Epithelial cell of alveolus of lung (primary cell): ENCODE measurements around a stretch of chr6.

- RAMPAGE, long total RNA = no peak
- RRBS = no CpG with 5 or more reads among the region's 4 CpGs
Measured at GRCh38 chr6:53766075-53766713, 28.6 kb upstream of the LRRC1 start.

DNA sequence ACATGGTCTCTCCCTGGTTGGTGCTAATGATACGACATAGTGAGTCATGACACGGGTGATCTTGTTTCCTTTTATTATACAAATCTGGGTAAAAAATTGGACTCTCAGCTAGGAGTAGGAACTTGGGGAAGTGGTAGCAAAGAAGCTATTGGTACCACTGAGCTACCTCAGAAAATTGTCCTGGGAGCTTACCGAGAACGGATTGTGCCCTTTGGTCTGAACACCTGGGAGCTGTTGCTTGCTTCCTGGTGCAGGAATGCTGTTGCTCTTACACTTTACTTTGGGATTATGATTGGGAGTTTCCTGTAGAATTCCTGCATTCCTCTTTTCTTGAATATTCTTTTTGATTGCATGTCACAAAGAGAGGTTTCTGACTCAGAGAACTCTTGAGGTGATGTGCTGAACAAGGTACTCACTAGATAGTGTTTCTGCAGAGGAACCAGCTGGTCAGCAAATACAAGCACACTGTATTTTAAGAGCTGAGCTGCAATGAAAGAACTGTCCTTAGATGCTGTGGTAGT, 34.8 kb downstream of the LRRC1 start:
- RAMPAGE, long total RNA = no peak
- RRBS = no CpG with 5 or more reads among the region's 4 CpGs

DNA sequence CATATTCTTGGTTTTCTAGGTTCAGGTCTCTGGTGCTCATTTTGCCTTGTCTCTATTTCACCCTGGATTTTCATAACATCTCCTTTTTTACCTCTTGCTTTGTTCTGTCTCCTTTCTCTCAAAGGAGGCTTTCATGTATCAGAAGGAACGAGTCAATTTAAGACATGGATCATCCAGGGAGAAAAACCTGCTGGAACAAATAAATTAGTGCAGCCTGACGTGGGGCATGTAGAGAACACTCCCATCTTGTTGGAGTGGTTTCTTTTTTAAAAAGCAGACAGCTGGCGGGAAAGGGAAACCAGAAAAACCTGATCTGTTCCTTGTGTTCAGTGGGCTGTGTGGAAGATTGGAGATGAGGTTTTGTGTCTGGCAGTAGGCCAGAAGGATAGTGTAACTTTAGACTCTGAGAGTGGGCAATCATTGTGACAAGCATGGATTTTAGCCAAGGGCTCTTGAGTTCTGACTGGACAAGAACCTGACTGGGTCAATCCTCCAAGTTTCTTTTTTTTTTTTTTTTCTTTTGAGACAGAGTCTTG, 132.3 kb downstream of the LRRC1 start:
- RAMPAGE, long total RNA = no peak
- RRBS = no CpG with 5 or more reads among the region's 3 CpGs

DNA sequence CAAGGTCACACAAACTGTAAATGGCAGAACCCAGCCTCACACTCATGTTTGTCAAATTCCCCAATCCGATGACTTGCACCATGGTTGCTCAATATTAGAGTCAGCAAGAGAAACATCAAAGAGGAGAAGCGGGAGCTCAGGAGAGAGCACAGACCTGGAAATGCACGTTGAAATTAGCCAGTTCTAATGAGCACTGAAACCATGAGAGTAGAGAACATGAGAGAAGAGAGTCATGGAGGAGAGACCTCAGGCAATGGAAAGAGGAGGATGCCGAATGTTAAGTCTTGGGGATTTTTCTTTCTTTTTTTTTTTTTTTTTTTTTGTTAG, 13.4 kb upstream of the MLIP start:
- RAMPAGE, long total RNA = no peak
- RRBS = no CpG with 5 or more reads among the region's 4 CpGs

DNA sequence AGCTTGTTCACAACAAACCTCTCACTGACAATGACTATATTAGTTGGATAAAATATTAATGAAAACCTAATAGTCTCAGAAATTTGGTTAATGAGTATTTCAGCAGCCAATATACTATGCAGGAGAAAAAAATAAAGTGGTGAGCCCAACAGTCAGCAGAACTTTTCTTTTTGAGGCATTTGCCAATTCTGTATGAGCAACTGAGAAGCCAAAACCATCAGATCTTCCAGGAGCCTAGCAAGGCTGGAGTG, 6.3 kb downstream of the HMGCLL1 start:
- RAMPAGE, long total RNA = no peak

GRCh38 chr6:55874290-55875250, 820 bp downstream of the BMP5 start:
- RAMPAGE, long total RNA = no peak
- RRBS = no CpG with 5 or more reads among the region's 11 CpGs

DNA sequence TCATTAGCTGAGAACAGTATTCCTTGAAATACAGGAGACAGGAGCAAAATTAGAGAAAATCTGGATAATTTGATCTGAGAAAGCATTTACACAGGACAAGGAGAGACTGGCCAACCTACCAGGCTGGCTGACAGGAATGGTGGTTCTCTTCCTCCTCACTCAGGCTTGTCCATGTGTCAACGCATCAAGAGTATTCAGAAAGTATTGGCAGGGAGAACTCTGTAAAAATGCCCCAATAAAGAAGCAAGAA, 124.8 kb upstream of the COL21A1 start:
- RAMPAGE, long total RNA = no peak
- RRBS = no CpG with 5 or more reads among the region's 1 CpG

DNA sequence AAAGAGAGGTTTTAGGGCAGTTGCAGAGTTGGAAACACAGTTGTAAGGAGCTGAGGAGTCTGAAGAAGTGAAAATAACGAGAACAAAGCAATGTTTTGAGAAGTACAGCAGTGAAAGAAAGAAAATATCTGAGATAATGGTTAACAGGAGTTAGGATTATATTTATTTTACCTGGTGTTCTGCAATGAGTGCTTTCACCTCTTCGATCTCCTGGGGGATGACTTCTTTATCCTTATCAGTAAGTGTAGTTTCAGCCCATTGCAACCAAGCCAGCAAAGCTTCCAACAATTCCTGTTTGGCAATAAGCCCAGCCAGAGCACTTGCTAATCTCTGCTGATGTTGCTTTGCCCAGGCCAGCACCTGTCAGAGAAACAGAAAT, 228.6 kb upstream of the COL21A1 start:
- RAMPAGE, long total RNA = no peak
- RRBS = no CpG with 5 or more reads among the region's 2 CpGs

- RAMPAGE, long total RNA = no peak
- RRBS = no CpG with 5 or more reads among the region's 6 CpGs
Measured at GRCh38 chr6:56492697-56493330, 245.4 kb upstream of the COL21A1 start.

- RAMPAGE, long total RNA = no peak
- RRBS = no CpG with 5 or more reads among the region's 1 CpG
Measured at GRCh38 chr6:56539283-56539611, 291.9 kb upstream of the COL21A1 start.

DNA sequence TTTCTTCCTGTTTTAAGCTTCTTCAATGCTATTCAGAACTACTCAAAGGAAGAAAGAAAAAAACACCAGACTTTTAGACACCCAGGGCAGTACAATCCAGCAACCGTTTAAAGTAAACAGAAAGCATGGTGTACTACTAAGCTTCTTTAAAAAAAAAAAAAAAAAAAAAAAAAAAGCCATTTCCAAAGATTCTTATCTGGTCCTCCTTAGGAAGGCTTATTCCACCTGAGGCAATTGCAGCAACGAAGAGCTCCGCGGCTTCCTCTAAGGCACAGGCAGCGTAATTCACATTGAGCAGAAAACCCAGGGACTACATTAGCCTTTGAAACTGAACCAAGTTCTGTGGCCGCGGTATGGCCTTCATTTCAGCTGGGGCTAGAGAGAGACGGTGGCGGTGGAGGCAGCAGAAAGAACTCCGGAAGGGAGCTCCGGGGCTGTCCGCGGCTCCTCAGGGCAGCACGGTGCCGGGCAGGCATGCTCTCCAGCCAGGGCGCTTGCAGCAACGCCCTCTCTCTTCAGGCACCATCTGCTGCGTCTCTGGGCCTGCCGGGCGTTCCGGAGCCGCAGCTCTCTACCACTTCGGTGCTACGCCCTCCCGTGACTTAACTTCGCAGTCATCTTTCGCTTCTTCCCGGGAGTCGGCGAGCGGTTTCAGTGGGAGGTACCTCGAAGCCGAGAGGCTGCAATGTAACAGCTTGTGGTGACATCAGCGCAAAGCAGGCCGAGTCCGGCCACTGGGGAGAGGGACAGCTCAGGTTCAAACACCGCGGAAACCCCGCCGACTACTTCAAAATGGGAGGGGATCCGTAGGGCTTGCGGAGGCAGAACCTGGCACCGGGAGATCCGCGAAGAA, 295.1 kb upstream of the COL21A1 start:
- RAMPAGE, long total RNA = no peak
- RRBS = under 1% methylated on average over 21 of the region's 45 CpGs

DNA sequence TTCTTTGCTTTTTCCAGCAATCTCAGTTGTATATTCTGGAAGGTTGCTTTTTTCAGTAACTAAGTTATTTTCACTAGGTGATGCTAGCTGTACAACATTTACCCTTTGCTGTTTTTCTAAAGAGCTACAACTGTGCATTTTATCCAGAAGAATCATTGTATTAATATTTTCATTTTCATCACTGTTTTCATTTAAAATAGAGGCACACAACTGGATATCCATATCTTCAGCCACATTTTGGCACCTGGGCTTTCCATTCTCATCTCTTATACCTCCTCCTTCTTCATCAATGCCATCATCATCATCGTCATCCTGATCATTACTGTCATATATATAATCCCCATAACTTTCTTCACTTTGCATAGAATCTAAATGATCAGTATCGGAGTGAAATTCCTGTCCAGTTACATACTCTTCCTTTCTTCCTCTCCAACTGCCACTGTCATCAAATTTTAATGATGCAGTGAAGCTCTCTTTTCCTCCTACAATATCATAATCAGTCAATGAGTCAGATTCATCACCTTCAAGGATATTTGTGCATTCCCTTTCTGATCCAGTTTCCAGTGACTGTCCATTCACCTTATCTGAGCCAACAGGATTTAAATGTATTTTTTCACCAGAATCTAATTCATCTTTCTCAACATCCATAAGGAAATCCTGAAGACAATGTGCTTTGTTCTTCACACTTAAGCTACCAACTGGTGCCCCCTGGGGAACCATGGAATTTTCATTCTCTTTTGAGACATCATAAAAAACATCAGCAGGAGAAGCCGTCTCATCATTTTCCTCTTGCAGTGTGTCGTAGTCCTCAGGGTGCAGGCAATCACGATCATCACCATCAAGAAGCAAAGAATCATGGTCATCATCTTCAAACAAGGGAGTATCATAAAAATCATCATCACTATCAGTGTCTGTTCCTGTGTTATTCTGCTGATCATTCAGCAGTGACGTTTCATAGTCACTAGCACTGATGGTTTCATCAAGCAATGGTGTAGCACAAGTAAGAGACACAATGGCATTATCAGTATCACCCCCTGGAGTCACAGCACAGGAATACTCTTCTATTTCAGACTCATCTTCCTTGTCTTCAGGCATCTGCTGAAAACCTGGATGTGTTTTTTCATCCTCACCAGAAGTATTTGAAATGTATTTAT, 348.3 kb downstream of the DST start:
- RAMPAGE, long total RNA = no peak
- RRBS = no CpG with 5 or more reads among the region's 6 CpGs

GRCh38 chr6:56660218-56661035, 294.2 kb downstream of the DST start:
- RAMPAGE, long total RNA = no peak
- RRBS = no CpG with 5 or more reads among the region's 3 CpGs

DNA sequence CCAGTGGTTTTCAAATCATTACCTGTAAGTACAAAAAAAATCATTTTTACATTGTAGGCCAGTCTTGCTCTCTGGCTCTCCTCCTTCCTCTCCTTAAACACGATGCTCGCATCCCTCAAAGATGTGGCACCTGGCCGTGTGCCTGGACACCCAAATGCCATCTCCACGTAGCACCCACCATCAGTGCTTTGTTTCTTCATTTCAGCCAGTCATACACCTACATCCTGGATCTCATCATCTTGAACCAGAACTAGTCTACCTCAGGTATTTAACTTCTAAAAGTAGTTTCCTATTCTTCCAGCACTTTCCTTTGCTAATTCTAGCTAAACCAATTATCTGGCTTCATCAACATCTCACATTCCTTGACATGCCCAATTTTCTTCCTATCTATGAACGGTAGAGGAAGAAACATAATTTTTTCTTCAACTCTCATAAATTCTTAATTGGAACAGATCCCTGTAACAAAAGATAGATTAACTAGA, 276.6 kb downstream of the DST start:
- RAMPAGE, long total RNA = no peak
- RRBS = no CpG with 5 or more reads among the region's 5 CpGs

- RAMPAGE, long total RNA = no peak
- RRBS = no CpG with 5 or more reads among the region's 11 CpGs
Measured at GRCh38 chr6:56684876-56685771, 269.5 kb downstream of the DST start.

- RAMPAGE, long total RNA = no peak
- RRBS = no CpG with 5 or more reads among the region's 7 CpGs
Measured at GRCh38 chr6:56742031-56742711, 212.5 kb downstream of the DST start.

DNA sequence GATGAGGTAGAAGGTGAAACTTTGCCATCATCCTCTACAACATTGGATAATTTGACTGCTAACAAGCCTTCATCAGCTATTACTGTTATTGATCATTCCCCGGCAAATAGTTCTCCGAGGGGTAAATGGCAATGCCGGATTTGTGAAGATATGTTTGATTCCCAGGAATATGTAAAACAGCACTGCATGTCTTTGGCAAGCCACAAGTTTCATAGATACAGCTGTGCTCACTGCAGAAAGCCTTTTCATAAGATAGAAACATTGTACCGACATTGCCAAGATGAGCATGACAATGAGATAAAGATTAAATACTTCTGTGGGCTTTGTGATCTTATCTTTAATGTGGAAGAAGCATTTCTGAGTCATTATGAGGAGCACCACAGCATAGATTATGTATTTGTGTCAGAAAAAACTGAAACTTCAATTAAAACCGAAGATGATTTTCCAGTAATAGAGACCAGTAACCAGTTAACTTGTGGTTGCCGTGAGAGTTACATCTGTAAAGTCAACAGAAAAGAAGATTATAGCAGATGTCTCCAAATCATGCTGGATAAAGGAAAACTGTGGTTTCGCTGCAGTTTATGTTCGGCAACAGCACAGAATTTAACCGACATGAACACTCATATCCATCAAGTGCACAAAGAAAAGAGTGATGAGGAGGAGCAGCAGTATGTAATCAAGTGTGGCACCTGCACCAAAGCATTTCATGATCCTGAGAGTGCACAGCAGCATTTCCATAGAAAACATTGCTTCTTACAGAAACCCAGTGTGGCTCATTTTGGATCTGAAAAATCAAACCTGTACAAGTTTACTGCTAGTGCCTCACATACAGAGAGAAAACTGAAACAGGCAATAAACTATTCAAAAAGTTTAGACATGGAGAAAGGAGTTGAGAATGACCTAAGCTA, 24.1 kb upstream of the BAG2 start:
- RAMPAGE, long total RNA = no peak
- RRBS = no CpG with 5 or more reads among the region's 9 CpGs

DNA sequence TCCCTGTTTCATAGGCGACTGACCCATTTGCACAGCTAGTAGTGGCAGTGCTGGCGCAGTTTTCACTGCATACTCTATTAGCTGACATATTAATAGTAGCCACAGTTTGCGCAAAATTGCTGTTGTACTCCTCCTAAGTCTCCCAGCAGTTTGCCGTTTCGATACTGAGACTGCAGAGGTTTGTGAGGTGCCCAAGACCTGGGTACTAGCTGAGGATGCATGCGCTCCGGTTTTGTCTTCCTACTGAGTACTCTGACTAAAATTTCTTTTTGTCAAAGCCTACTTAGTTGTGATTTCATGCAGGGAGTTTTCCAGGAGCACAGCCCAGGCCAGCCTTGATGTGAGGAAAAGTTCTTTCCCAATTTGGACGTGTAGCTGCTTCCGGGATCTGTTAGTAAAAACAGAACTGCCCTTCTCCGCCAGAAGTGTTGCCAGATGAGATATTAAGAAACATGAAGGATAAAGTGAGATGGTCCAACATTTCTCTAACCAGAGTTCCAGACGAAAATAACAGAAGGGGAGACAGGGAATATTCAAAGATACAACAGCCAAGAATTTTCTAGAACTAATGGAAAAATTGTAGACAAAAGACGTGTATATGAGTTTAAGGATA, 5.7 kb downstream of the BAG2 start:
- RAMPAGE, long total RNA = no peak
- RRBS = no CpG with 5 or more reads among the region's 12 CpGs

- RAMPAGE, long total RNA = no peak
- RRBS = no CpG with 5 or more reads among the region's 2 CpGs
Measured at GRCh38 chr6:57188286-57189382, 16.5 kb downstream of the BAG2 start.

- RAMPAGE, long total RNA = no peak
- RRBS = no CpG with 5 or more reads among the region's 3 CpGs
Measured at GRCh38 chr6:61037939-61038439, 1248.0 kb downstream of the KHDRBS2 start.